Colonic mucosa (tissue), 1 donor: Measurements from ENCODE around the genes GZMA and ANKRD55.

GRCh38 chr5:54168323-54169020 is 141.9 kb downstream of the ARL15 start:
- PRO-cap: no peak

- PRO-cap: bidirectional peak, plus-strand start at chr5:54178347, minus-strand start at chr5:54178126
Observed at GRCh38 chr5:54178125-54178710, 132.2 kb downstream of the ARL15 start.

DNA sequence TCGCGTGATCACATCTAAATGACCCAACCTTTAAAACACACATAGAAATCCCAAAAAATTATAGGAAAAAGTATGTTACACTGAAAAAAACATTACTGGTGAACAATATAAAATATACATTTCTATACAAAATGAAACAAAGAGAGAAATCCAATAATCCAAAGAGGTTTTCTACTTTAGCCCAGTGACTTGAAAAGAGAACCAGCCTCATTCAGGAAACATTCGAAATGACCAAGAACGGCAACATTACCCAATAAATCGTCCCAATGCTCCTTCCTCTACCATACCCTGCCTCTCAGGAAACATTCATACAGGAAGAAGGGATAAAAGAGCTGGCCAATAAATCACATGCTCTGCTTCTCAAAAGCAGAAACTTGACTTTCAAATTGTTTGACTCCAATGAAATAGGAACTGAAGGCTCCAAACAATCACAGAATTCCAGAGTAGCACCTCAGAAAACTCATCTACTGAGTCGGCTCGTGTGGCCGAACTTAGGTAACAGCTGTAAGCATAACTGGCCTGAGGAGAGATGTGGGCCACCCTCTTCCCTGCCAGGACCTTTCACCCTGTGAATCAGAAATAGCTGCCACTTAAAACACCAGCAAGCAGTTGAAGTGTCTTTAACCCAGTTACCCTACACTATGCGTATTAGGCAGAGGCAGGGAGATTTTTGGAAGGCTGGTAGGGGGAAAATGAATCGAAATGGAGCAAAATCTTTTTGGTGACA is 14.7 kb downstream of the ARL15 start:
- PRO-cap: no peak

DNA sequence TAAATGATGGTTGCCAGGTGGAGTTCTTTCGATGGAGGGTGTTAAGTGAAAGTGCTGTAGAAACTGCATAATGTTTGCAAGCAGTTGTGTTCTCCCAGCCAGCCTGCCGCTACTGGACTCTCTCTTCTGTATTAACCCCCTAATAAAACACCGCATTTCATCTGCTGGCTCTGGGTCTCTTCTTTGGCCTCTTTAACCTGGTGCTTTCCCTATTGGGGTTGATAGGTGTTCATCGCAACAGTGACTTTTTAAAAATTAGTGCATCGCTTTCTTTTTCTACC is 3.4 kb downstream of the HSPB3 start:
- PRO-cap: no peak

- PRO-cap: no peak
Observed at GRCh38 chr5:54651634-54652214, 134.2 kb downstream of the SNX18 start.

DNA sequence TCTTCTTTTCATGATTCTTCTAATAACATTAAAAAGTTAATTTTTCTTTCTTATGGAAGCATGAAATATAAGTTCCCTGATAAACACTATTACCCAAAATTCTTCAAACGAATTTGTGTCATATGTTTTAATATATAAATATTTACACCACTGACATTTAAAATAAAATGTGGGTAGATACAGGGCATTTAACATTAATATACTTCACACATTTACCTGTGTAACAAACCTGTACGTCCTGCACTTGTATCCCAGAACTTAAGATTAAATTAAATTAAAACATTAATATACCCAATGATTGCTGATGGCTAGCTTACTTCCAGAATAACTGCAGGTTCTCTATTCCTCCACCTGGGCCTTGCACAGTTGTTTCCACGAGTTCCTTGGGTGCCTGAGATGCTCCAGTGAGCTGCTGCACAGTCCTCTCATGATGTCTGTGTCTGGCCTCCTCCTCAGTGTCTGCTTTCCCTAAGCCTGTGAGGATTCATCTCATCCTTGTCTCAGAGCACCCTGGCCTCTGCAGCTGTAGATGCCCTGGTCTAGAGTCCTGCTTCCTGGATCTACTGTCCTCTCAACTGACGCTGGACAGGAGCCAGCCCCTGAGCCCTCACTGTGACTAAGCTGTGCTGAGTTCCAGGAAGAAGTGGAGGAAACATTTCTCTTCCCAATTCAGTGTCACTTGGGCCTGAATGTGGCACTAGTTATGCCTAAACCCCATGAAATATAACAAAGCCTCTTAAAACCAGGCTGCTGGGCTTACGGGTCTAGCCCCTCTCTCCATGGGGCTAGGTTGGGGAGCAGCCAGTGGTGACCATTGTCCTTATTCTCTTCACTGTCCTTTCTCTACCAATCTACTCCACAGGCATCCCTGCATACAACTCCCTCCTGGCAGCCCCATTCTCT is 220.4 kb downstream of the SNX18 start:
- PRO-cap: no peak

DNA sequence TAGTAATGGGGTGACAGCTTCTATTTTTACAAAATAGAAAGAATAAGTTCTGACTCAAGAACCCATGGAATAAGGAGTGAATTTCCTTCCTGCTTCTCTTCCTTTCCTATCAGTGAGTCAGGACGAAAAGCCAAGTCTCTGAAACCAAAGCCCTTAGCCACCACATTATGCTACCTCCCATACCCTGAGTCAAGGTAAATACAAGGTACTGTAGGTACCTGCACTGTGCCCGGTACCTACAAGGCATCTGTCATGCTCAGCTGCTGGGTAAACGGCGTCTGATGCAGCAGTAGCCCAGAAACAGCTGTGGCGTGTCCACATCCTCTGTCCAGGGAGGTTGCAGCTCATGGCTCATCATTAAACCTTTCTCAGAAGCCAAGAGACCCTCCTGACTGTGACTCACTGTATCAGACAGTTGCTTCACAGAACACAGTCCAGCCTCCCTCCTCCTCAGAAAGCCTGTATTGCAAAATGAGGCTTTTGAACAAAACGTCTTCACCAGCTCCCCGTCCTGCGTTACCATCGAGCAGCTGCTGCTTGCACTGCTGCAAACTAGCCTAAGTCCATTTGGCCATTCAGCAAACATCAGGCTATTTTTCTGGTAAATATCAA is 84.1 kb downstream of the ESM1 start:
- PRO-cap: no peak

DNA sequence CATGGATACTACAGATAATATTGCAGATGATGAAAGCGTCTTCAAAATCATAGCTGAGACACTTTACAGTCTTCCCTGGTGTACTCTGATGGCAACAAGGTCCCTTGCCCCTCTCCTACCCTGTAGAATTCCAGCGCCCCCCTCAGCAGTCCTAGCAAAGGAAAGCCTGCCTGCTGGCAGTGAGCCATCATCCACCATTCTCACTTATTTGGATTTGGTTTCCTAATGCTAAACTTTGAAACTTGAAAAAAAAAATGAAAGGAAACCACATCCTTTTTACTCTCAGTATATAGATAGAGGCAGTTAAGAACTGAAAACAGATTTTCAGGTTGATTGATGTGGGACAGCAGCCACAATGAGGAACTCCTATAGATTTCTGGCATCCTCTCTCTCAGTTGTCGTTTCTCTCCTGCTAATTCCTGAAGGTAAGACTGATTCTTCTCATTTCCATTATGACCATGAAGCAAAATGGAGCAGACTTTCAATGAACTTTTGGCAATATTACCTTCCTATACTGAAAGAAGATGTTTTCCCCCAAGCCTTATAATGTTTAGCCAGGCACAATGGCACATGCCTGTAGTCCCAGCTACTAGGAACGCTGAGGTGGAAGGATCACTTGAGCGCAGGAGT is at the start of gene GZMA:
GZMA (plus strand) TSS at position 319 of the 630 bp plus-strand sequence.
- PRO-cap: no peak

- PRO-cap: no peak
Observed at GRCh38 chr5:55429076-55429754, 105.5 kb downstream of the PLPP1 start.

DNA sequence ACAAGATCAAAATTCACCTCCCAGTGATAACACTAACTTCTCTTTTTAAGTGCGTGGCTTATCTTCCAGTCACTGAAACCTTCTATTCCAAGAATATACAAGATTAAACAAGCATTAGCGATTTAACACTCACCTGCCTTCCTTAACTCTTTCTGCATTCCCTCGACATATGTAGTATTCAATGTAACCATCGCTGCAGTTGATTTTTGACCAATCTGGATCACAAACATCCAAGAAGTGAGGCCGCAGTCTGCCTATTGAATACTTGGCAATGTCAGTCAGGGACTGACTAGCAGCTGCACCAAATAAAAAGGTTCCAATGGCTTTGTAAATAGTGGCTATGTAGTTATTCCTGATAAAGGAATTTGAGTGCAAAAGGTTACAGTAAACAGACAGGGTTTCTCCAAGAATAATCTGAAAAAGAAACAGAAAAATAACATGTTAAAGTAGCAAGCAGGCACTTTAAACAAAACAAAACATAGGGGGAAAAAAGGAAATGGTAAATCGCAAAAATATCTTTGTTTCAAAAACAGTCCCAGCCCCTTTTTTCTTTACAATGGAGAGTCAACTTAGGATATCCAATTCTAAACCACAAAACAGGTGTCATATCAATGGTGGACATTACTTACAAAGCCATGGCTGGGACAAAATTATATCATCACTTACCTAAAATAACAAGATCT is 66.9 kb downstream of the PLPP1 start:
- PRO-cap: no peak

- PRO-cap: no peak
Observed at GRCh38 chr5:55568633-55569212, 34.0 kb upstream of the PLPP1 start.

GRCh38 chr5:55903002-55903928 is 52.1 kb downstream of the IL31RA start:
- PRO-cap: no peak

GRCh38 chr5:55941350-55941997 is 53.3 kb downstream of the IL6ST start:
- PRO-cap: no peak

GRCh38 chr5:55962914-55963654 is 31.7 kb downstream of the IL6ST start:
- PRO-cap: no peak

- PRO-cap: no peak
Observed at GRCh38 chr5:55975217-55975688, 19.5 kb downstream of the IL6ST start.

- PRO-cap: no peak
Observed at GRCh38 chr5:56071155-56071533, 76.4 kb upstream of the IL6ST start.

- PRO-cap: no peak
Observed at GRCh38 chr5:56233146-56233447, at the start of gene ANKRD55. Gene ANKRD55, minus strand, starts transcription at chr5:56233330.

GRCh38 chr5:56278286-56279039 is 45.3 kb upstream of the ANKRD55 start:
- PRO-cap: no peak

- PRO-cap: no peak
Observed at GRCh38 chr5:56422077-56422586, 189.0 kb upstream of the ANKRD55 start.

DNA sequence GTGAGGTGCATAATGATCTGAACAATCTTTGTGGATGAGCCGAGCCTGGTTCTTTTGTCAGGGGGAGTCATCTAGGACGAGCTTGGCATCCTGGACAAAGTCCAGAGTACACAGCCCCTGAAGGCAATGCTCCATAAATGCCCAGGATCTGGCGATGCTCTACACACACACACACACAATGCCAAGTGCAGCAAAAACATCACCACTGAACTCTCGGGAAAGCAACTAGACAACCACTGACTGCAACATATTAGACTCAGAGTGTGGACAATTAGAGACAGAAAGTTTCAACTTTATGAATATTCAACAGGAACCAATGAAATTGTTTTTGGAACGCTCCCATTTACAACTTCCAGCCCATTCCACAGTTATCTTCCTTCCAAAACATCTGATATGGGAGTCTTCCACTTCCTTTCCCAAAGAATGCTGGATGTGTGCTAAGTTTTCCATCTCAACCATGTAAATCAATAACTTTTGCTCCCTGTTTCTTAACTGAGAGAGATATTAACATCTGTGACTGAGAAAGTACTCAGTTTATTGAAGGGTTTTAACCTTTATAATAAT is 227.6 kb upstream of the ANKRD55 start:
- PRO-cap: no peak